Endometrial microvascular endothelial cells (primary cell): ENCODE data around the genes SEMA4B and CIB1.

- RAMPAGE, long total RNA, result no peak
These were observed 20.1 kb upstream of the ANPEP start for GRCh38 chr15:89834734-89835232.

GRCh38 chr15:89971623-89972065, 29.5 kb upstream of the ZNF710 start:
- RAMPAGE, long total RNA, result no peak

DNA sequence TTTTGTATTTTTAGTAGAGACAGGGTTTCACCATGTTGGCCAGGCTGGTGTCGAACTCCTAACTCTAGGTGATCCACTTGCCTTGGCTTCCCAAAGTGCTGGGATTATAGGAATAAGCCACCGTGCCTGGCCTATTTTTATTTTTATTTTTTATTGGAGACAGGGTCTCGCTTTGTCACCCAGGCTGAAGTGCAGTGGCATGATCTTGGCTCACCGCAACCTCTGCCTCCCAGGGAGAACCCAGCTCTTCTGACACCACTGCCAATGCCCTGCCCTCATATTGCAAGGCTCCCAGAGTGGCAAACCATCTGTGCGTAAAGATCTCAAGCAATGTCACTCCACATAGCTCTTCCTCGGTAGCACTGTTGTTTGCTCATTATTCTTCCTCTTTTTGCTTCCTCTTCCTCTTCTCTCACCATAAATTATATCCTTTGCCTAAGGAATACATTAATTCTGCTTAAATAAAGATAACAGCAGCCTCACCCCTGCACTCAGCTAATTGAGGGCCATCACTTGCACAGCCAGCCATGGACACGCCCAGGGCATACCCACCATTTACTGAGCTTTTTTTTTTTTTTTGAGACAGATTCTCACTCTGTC, 26.6 kb upstream of the ZNF710 start:
- RAMPAGE, long total RNA, result no peak

GRCh38 chr15:90047944-90048603, 47.0 kb downstream of the ZNF710 start:
- RAMPAGE, long total RNA, result no peak

GRCh38 chr15:90200595-90201833, at the start of gene SEMA4B:
Gene SEMA4B (plus strand): TSS chr15:90201330.
- RAMPAGE, long total RNA, result no peak

DNA sequence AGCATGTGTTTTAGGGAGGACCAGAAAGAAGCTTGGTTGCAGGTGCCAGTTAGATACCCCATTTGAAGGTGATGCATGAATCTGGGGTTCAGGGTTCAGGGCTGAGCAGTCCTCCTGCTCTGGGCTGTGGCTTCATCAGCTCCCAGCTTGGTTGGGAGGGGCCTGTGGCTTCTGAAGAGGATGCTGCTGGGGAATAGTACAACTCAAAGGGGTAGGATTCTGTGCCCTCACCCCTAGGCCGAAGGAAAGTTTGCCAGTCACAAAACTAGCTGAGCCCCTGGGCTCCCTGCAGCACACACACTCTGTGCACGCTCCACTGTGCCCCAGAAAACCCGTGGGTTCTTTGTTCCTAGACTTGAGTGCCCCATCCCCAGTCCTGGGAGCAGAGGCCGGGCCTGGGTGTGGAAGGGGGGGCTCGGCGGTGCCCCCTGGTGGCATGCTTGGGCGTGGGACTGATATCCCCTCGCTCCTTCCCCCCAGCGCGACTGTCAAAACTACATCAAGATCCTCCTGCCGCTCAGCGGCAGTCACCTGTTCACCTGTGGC, 14.4 kb downstream of the CIB1 start:
- RAMPAGE, long total RNA, result no peak

- RAMPAGE, long total RNA, result start-site peak on the minus strand at chr15:90233898-90233970, 186 and 256 reads in 2 replicates
These were observed at the start of gene CIB1 for GRCh38 chr15:90233009-90234172. Gene CIB1 (minus strand): TSS chr15:90233941.

GRCh38 chr15:90346443-90346804, 5.7 kb upstream of the ZNF774 start:
- RAMPAGE, long total RNA, result no peak

DNA sequence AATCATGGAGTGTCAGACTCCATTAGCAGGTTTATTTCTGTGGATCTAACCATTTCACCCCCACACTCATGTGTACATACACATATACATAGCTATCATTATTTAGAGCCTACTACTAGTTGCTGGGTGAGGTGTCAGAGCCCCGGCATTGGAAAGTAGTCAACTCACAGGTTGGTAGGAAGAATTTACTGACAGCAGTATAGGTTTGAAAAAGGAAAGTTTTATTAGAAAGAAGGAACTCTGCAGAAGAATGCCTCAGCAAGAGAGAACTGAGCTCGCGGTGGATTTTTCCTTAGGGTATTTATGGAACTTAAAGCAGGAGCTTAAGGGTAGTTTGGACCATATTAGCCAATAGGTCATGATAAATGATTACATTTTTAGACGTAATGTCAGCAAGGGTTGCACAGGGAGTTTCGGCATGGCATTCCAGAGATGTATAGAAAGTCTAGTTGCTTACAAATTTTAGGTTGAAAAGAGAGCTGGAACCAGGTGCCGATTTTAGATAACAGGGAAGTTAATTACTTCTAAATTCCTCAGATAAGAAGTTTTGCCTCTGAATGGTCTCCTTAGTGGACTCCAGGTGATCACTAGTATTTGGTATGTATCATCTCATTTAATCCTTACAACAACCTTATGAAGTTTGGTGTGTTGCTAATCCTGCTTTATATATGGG, 25.3 kb downstream of the IQGAP1 start:
- RAMPAGE, long total RNA, result no peak

GRCh38 chr15:90608796-90609658, 79.3 kb downstream of the CRTC3 start:
- RAMPAGE, long total RNA, result no peak

DNA sequence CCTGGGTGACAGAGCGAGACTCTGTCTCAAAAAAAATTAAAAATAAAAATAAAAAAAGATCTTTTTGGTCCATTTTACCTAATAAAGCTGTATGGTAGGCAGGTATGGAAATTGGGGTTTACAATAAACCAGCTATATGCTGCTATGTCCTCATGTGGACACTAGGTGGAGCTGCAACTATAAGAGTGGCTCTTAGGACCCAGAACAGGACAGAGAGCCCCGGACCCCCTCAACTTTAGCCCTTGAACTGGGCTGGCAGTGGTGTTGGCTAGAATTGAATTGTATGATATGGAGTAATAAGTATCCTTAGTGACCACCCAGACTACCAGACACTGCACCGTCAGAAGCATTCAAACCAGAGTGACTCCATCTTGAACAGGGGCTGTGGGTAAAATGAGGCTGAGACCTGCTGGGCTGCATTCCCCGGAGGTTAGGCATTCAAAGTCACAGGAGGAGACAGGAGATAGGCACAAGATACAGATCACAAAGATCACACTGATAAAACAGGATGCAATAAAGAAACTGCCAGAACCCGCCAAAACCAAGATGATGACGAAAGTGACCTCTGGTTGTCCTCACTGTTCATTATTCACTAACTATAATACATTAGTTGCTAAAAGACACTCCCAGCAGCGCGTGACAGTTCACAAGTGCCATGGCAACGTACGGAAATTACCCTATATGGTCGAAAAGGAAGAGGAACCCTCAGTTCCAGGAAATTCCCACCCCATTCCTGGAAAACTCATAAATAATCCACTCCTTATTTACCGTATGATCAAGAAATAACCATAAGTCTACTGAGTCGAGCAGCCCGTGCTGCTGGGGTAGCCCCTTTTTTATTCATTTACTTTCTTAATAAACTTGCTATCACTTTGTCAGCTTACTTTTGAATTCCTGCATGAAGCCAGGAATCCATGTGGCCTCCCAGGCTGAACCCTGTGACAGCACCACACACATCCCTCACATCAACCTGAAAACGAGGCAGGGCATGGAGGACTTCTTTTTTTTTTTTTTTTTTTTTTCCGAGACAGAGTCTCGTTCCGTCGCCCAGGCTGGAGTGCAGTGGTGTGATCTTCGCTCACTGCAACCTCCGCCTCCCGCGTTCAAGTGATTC, 68.7 kb upstream of the BLM start:
- RAMPAGE, long total RNA, result no peak

DNA sequence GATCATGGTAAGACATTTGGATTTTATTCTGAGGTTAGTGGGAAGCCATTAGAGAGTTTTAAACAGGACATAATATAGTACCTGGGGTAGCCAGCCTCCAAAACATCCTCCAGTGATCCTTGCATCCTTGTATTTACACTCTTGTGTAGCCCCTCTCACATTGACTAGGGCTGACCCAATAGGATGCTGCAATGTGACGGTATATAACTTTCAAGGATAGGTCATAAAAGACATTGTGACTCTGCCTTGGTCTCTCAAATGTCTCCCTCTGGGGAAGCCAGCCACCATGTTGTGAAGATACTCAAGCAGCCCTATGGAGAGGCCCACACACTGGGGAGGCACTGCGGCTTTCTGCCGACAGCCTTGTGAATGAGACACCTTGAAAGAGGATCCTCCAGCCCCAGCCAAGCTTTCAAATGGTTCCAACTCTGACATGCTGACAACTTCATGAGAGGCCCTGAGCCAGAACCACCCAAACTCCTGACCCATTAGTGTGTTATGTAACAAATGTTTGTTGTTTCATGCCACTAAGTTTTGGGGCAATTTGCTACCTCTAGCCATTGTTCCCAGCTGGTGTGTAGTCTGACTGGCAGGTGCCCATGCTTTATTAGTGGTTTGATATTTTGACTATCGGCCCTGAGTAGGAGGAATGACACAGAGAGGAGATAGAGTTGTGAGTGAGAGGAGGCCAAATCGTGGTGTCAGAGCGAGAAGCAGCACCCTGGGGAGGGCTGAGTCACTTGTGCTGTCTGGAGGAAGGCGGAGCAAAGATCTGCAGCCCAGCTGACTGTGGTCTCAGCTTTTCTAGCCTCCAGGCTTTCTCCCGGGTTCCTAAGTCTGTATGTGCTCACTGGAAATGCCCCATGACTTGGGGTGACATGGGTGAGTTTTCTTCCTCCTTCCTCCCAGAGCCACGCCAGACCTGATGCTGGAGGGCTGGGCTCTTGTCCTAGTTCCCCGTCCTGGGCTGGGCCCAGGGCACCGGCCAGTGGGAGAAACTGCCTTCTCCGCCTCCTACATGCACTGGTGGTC, 56.9 kb upstream of the BLM start:
- RAMPAGE, long total RNA, result no peak

- RAMPAGE, long total RNA, result no peak
These were observed 51.4 kb upstream of the BLM start for GRCh38 chr15:90665501-90666295.

- RAMPAGE, long total RNA, result no peak
These were observed 36.6 kb upstream of the BLM start for GRCh38 chr15:90680678-90680887.

- RAMPAGE, long total RNA, result no peak
These were observed 41.5 kb downstream of the BLM start for GRCh38 chr15:90758539-90759241.

DNA sequence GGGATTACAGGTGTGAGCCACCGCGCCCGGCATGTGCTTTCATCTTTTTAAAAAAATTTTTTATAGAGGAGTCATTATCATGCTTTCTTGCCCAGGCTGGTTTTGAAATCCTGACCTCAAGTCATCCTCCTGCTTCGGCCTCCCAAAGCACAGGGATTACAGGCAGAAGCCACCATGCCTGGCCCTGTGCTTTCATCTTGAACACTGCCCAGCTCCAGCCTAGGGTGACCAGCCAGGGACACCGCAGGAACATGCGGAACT, 8.0 kb upstream of the FURIN start:
- RAMPAGE, long total RNA, result no peak

DNA sequence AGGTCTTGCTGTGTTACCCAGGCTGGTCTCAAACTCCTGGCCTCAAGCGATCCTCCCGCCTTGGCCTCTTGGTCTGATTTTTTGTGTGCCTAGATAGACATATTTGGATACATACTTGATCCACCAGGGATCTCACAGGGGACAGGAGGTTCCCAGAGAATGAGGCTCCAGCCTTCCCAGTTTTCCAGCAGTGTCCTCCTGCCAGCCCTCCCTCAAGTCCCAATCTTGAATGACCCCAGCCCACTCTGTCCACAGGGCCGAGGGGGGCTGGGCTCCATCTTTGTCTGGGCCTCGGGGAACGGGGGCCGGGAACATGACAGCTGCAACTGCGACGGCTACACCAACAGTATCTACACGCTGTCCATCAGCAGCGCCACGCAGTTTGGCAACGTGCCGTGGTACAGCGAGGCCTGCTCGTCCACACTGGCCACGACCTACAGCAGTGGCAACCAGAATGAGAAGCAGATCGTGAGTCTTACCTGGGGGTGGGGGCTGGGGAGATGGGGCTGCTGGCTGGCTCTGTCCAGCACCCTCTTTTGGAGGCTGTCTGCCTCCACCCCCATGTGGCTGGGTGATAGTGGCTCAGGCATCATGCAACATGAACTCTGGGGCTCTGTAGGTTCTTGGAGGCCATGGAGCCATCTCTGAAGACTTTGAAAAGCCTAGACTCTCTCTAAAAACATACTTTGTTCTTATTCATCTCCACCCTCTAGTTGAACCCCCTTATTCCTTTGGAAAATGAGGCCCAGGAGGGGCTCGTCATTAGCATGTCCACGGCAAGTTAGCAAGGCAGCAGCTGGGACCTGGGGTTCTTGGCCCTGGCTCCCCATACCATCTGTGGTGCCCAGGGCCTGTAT, 5.6 kb upstream of the FES start:
- RAMPAGE, long total RNA, result no peak

- RAMPAGE, long total RNA, result no peak
These were observed 2.2 kb downstream of the MAN2A2 start for GRCh38 chr15:90905189-90905764.

GRCh38 chr15:90915784-90916406, 12.8 kb downstream of the MAN2A2 start:
- RAMPAGE, long total RNA, result no peak

DNA sequence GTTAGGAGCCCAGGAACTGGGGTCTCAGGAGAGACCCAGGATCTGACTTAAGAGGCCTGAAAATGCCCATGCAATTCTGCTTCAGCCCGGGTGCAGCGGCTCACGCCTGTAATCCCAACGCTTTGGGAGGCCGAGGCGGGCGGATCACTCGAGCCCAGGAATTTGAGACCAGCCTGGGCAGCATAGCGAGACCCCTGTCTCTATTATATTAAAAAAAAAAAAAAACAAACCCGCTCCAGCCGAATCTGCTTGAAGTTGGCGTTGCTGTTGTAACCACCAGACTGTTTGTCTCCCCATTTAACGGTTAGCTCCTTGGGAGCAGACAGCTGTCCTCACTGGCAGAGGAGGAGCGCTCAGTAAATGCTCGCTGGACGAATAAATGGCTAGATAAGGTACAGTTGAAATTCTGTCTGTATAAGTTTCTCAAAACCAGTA, 825 bp downstream of the RCCD1 start:
- RAMPAGE, long total RNA, result no peak